Measurements from ENCODE around the genes ZBTB34, CDK9 and FPGS.

DNA sequence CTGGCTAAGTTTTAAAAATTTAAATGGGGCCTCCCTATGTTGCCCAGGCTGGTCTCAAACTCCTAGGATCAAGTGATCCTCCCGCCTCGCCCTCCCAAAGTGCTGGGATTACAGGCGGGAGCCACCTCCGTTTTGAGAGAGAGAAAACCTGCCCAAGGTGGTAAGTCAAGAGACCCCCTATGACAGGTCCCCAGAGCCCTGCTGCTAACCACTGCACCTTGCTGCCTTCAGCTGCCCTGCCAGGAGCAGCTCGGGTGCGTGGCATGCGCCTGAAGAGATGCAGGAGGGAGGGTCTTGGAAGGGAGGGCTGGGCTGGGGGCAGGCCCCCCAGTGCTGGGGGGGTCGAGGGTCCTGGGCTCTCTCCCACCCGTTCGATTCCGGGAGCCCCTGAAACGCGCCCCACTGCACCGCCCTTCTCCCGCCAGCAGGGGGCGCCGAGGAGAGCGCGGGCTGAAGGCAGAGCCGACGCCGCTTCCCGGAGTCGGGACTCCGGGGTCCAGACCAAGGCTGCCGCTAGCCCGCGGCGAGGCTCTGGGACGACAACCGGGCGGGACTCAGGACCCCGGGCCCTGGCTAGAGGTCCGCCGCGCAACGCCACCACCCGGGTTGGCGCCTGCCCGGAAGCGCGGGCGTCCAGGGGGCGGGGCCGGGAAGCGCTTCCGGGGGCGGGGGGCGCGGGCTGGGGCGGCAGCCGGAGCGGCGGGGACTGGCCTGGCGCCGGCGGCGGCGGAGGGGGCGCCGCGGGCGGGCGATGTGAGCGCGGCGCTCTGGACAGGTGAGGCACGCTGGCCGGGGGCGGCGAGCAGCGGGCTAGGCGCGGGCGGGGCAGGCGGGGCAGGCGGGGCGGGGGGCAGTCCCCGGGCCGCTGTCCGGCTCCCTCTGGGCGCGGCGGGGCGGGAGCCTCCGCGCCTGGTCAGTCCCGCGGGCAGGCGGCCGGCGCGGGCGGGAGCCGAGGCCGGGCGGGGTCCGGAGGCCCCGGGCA is at the start of gene ZBTB34:
ZBTB34 (plus strand) TSS at position 675 of the 982 bp plus-strand sequence.
- RRBS: 2% methylated on average over 55 of the region's 99 CpGs

- RRBS: no CpG with 5 or more reads among the region's 8 CpGs
Measured at GRCh38 chr9:127123329-127124016, 1.0 kb upstream of the ANGPTL2 start.

DNA sequence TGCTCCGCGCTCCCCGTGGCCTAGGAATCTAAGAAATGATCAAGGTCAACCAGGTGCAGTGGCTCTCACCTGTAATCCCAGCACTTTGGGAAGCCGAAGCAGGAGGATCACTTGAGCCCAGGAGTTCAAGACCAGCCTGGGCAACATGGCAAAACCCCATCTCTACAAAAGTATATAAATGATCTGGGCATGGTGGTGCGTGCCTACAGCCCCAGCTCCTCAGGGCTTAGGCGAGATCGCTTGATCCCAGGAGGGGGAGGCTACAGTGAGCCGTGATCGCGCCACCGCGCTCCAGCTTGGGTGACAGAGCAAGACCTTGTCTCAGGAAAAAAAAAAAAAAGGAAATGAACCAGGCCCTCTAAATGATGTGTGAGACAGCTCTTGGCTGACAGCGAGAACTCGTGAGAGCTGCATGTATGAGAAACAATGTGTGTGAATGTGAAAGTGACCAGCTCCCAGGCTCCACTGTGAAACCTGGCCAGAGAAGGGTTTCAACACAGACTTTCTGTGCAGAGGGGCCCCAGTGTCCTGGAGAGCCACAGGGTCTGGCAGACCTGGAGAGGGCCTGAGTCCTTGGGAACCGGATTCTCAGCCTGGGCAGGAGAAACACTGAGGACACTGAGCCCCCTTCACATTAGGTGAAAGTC is 61.7 kb upstream of the ANGPTL2 start:
- RRBS: no CpG with 5 or more reads among the region's 15 CpGs

DNA sequence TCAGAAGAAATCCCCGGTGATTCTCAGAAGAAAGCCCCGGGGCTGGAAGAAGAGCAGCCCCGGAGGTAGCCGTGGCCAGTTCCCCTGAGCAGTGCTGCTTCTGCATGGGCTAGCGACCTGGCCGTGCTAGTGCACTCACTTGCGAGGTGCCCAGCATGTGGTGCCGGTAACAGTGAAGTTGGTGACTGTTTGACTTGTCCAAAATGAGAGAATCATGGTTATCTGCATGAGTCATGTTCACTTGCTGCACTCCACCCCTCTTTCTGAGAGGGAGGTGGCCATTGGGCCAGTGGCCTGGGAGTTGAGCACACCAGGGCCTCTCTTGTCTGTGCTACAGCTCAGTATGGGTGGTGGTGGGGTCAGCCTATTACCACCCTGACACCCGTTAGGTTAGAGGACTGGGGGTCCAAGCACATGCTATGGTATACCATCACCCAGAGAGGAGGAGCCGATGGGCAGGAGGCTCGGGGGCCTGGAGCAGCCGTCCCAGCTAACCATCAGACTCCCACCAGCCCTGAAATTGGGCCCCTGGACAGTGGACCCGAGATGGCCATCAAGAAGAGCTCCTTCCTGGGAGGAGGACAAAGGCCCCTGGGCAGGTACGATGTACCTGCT is 55.3 kb upstream of the GARNL3 start:
- RRBS: 71% methylated on average over 4 of the region's 14 CpGs

DNA sequence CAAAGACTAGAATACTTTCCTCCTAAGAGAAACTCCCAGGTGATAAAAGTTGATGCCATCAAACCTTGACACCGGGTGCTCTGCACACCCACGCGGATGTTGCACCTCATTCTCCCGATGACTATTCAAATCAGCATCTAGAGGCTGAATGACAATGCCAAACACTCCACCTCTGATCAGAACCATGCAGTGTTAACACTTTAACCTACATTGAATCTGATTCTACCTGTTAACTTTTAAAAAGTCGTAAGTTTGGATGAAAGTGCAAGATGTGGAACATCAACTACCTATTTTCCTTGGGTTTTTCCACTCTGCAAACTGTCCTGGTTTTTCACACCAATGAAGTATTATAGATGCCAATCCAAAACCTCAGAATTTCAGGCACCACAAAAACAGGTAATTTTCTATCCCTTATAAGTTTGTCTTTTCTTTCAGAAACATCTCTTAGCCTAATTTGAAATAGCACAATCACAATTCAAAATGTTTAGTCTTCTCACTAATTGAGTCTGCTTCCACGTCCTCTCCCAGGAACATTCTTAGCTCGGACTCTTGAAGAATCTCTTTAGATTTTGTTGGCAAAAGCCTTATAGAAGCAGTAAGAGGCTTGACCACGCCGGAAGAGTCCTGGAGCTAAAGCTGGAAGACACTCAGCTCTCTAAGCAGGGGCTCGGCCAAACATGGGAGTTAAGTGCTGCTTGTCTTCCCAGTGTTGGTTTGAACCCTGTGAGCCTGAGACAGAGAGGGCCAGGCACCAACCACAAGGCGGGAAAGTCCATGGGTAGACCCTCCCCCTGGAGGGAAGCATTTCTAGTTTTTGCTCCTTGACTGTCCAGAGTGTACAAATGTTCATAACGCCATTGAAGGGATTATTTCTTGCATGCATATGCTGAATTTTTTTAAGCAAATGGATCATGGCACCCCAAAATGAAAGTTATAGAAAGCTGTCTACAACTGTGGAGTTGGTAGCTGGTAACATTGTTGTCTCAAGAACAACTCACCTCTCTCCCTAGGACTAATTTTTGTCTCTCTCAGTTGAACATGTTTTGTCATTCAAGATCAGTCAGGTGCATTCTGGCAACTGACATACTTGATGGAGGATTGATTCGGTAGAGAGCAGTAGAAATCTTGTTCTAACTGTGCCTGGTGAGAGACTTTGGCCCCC is 43.7 kb upstream of the GARNL3 start:
- RRBS: no CpG with 5 or more reads among the region's 13 CpGs

- RRBS: 96% methylated on average over 10 of the region's 22 CpGs
Measured at GRCh38 chr9:127444726-127445957, 6.1 kb downstream of the RPL12 start.

DNA sequence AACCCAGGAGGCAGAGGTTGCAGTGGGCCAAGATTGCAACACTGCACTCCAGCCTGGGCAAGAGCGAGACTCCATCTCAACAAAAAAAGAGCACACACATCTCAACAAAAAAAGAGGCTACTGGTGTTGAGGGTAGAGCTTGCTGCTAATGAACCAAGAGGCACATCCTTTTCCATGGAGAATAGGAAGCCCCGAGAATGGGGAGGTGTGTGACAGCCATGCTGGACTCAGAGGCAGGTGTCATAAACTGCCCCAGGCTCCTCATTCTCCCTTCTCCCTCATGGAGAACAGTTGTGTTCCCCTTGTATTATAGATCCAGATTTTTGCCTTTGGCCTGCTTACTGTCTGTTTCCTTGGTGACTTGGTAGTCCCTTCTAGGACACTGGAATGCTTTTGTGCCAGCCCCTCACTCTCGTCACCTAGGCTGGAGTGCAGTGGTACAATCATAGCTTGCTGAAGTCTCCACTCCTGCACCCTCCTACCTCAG is 5.2 kb downstream of the RPL12 start:
- RRBS: no CpG with 5 or more reads among the region's 3 CpGs

DNA sequence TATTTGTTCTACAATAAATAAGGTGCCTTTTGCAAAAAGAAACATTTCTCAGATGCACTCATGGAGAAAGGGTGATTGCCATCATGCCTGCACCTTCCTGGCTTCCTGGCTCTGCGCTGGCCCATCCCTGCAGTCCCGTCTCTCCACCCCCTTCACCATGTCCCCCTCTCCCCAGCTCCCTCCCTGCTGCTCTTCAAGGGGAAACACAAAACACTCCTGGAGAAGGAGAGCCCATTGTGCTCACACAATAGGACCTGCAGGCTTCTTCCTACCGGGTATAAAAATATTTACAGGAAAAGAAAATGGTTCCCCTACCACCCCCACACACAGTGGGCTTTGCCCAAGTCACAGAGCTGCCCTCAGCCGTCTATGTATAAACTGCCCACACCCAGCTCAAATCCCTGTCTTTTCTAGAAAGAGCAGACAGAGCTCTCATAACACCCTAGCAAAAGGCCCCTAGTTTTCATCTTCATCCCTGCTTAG is 40.5 kb downstream of the NIBAN2 start:
- RRBS: no CpG with 5 or more reads among the region's 4 CpGs

GRCh38 chr9:127543602-127543939 is 25.3 kb downstream of the NIBAN2 start:
- RRBS: no CpG with 5 or more reads among the region's 5 CpGs

- RRBS: no CpG with 5 or more reads among the region's 3 CpGs
Measured at GRCh38 chr9:127570508-127570876, 1.6 kb upstream of the NIBAN2 start.

DNA sequence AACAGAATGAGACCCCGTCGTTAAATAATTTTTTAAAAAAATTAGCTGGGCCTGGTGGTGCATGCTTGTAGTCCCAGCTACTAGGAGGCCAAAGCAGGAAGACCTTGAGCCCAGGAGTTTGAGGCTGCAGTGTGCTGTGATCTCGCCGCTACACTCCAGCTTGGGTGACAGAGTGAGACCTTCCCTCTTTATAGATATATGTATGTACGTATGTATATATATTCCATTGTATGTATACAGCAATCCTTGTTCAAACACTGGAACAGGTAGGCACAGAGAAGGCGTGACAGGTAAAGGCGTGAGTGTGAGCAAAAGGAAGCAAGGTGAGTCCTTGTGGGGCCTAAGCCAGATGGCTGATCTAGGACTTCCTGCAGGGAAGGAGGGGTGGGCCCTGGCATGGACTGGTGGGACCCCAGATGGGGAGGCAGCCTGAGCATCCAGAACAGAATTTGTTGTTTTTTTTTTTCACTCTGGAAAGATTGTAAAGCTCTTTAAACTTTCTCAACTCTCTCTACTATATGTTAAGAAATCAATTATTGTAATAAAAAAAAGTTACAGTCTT is 4.1 kb upstream of the NIBAN2 start:
- RRBS: no CpG with 5 or more reads among the region's 7 CpGs

DNA sequence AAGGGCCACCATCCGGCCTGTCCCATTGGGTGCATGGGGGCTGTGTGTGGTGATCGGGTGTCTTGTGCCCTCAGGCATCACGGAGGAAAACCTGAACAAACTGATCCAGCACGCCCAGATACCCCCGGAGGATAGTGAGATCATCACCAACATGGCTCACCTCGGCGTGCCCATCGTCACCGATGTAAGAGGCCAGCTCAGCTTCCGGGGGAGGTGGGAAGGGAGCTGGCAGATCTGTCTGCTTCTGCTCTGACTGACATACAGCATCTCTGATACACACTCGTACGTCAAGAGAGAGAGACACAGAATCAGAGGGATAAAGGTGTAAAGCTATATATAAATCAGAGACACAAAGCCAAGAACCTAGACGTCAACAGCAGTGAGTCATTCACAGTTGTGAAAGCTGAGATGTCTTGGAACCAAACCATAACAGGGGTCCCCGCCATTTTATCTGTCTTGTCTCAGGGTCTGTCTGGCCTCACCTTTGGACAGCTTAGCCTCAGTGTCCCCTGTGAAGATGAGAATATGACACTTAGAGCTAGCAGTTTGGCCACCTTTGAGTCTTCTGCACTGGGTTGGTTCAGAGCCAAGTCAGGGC is 30.1 kb upstream of the CFAP157 start:
- RRBS: 97% methylated on average over 4 of the region's 14 CpGs

DNA sequence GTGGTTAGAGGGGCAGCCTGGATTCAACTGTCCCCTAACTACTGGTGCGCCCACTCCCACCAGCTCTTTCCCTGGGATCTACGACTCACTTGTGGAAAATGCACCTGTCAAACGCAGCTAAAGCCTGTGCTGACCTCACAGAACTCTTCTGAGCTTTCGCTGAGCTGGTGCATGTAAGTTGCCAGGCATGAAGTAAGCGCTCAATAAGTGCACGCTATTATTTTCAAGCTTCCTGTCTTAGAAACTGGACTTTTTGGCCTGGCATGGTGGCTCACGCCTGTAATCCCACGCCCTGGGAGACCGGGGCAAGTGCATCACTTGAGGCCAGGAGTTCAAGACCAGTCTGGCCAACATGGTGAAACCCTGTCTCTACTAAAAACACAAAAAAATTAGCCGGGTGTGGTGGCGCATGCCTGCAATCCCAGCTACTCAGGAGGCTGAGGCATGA is 20.7 kb upstream of the TOR2A start:
- RRBS: no CpG with 5 or more reads among the region's 11 CpGs

GRCh38 chr9:127768640-127769128 is 9.8 kb downstream of the SH2D3C start:
- RRBS: no CpG with 5 or more reads among the region's 9 CpGs

GRCh38 chr9:127769699-127770735 is 8.4 kb downstream of the SH2D3C start:
- RRBS: no CpG with 5 or more reads among the region's 6 CpGs

DNA sequence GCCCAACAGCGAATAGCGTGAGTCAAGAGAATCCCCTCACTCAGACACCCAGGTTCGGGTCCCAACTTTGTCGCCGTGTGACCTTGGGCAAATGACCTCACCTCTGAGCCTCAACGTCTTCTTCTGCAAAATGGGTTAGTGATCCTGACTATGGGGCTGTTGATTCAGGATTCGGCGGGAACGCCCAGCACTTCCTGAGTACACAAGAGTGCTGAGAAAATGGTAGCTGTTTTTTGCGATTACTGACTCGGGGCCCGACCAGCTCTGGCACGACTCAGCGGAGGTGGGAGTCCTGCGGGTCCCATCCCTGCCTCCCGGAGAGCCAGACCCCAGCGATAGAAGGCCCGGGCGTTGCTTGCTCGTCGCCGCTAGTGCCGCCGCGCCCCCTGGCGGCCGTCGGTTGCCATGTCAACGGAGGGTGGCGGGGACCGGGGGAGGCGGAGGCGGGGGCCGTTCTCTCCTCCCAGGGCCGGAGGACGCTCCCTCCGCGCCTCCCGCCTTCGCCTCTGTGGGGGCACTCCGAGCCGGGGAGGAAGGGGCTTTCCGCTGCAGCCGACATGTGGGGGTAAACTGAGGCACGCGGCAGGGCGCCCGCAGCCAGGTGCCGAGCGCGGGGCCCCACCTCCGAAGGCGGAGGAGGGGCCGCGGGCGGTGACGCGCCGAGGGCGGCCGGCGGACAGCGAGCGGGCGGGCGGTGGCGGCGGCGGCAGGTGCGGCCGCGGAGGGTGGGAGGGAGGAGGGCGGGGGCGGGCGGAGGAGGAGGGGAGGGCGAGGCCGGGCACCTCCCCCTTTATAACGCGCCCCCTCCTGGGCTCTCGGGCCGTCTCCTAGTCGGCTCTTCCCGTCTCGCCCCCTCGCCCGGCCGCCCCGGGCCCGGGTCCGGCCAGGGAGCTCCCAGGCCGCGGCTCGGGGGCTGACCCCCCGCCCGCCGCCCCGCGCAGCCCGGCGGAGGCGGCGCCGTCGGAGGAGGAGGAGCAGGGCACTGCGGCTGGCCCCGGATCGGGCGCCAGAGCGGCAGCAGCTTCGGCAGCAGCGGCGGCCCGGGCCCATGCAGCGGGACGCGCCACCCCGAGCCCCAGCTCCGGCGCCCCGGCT is 737 bp upstream of the CDK9 start:
- RRBS: 2% methylated on average over 57 of the region's 120 CpGs

DNA sequence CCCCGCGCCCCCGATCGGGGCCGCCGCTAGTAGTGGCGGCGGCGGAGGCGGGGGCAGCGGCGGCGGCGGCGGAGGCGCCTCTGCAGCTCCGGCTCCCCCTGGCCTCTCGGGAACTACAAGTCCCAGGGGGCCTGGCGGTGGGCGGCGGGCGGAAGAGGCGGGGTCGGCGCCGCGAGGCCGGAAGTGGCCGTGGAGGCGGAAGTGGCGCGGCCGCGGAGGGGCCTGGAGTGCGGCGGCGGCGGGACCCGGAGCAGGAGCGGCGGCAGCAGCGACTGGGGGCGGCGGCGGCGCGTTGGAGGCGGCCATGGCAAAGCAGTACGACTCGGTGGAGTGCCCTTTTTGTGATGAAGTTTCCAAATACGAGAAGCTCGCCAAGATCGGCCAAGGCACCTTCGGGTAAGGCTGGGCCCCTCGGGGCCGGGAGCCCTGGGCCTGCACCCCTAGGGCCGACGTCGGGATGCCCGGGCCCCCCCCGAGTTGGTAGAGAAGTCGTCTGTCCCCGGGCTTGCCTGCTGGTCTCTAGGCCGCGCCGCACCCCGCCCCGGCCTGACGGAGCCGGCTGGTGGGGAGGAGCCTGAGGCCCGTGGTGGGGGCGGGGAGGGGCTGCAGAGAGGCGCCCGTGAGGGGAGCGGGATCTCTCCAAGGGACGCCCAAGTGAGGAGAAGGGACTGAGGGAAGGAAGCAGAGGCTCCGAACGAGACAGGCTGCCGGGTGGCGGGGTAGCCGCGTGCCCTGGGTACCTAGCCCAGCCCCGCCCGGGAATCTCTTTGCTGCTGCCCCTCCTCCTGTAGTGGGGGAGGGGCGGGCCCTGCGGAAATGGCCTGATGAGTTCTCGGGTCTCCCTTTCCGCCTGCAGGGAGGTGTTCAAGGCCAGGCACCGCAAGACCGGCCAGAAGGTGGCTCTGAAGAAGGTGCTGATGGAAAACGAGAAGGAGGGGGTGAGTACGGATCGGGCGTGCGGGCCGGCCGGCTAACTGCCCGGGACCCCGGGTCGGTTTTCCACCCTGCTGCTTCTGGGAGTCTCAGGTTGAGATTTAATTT is at the start of gene CDK9:
CDK9 (plus strand) TSS at position 190 of the 1,041 bp plus-strand sequence.
- RRBS: 2% methylated on average over 52 of the region's 100 CpGs

- RRBS: 3% methylated on average over 15 of the region's 60 CpGs
Measured at GRCh38 chr9:127802840-127803461, at the start of gene FPGS. Gene FPGS, plus strand, starts transcription at chr9:127802882.

DNA sequence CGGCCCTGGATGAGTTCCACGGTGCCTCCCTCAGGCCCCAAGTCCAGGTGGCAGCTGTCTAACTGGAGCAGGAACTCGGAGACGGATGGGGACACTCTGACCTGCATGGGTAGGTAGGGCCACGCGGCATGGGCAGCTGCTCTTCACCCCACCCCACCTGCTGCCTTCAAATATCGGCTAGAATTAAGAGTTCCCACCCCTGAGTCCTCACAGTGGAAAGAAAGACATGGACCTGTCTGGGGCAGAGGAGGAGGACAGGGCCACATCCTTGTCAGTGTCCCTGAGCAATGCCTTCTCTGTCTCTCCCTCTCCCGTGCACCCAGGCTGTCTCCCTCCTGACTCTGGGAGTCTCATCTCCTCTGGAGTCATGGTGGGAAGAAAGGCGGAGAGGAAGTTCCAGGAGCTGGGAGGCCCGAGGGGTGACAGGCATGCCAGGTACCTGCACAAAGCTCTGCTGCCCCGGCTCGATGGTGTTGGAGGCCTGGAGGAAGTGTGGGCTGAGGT is 15.6 kb downstream of the FPGS start:
- RRBS: no CpG with 5 or more reads among the region's 12 CpGs

GRCh38 chr9:127838387-127839249 is 15.8 kb downstream of the ENG start:
- RRBS: no CpG with 5 or more reads among the region's 20 CpGs